ENCODE results near the genes FAM217A and RPP40.

GRCh38 chr6:3427384-3428057 lies 29.3 kb downstream of the SLC22A23 start:
- PRO-cap, result no peak

DNA sequence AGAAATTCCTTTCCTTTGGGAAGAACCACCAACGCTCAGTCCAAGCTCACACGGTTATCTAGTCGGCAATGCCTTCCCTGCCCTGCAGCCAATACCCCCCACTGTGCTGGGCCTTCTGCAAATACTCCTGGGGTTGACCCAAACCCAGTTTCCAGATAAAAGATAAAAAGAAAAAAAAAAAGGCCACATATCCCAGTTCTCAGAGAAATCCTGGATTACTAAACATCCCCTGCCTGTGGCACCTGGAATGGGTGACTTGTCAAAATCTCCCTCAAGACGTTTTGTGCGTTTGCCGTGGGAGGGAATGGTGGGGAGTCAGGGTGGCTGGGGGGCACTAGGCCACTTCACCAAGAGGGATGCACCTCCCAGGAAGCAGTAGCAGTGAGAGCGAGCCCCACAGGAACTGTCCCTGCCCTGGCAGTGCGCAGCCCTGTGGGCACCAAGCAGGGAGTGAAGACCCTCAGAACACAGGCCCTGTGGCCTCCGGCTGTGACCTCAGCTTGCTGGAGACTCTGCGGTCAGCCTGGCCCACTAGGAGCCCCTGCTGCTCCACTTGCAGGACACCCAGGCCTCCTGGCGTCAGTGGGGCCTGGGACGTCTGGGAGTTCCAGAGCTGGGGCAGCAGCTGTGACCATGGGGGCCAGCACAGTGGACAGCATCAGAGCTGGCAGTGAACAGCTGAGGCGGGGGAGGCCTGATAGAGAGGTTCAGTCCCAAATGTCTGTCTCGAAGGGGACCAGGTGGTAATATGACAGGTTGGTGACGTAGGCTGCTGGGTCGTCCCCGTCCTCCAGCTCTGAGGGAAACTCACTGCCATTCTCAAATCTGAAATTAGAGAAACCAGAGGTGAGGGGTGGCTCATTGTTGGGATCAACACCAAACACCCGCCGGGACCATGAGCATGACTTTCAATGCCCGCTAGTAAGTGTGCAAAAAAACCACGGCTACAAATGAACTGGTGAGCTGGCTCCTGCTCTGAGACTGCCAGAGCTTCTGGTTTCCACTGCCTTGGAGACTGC lies 28.3 kb downstream of the PXDC1 start:
- PRO-cap, result no peak

DNA sequence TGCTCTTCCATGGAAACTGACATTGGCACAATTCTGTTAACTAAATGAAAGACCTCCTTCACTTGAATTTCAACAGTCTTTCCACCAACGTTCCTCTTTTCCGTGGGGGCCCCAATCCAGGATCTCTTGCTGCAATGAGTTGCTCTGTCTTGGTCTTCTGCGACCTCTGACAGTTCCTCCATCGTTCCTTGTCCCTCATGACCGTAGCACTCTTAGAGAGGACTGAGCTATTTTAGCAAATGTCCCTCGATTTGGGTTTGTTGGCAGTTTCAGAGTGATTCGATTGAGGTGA lies 20.0 kb downstream of the PXDC1 start:
- PRO-cap, result no peak

GRCh38 chr6:3813012-3813626 lies 36.1 kb upstream of the FAM50B start:
- PRO-cap, result no peak

DNA sequence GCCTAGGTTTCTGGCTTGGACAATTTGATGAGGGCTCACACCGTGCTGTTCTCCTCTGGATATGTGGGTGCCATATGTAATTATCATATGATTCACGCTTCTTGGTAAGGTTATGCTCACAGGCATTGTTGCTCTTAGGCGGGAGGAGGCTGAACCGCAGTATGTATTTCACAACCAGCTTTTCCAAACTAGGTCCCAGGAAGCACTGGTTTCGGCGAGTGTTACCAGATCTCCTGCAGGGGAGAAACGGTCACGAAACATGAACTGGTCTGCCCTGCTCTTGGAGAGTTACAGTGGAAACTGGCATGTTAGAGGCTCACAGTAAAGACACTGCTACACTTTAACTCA lies 782 bp upstream of the FAM50B start:
- PRO-cap, result no peak

GRCh38 chr6:3857774-3858337 lies 8.7 kb downstream of the FAM50B start:
- PRO-cap, result no peak

GRCh38 chr6:3875960-3876683 lies 26.9 kb downstream of the FAM50B start:
- PRO-cap, result bidirectional peak, plus-strand start at chr6:3876548, minus-strand start at chr6:3876231

- PRO-cap, result no peak
Observed at GRCh38 chr6:3887991-3888545, 38.9 kb downstream of the FAM50B start.

DNA sequence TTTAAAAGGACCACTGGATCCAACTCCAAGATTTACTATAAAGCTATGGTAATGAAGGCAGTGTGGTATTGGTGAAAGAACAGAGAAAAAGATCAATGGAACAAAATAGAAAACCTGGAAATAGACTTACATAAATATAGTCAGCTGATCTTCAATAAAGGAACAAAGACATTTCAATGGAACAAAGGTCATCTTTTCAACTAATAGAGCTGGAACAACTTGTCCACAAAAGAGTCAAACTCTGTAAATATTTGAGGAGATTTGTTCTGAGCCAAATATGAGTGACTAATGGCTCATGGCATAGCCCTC lies 64.3 kb downstream of the FAM50B start:
- PRO-cap, result no peak

- PRO-cap, result no peak
Observed at GRCh38 chr6:3913877-3914143, 64.6 kb downstream of the FAM50B start.

DNA sequence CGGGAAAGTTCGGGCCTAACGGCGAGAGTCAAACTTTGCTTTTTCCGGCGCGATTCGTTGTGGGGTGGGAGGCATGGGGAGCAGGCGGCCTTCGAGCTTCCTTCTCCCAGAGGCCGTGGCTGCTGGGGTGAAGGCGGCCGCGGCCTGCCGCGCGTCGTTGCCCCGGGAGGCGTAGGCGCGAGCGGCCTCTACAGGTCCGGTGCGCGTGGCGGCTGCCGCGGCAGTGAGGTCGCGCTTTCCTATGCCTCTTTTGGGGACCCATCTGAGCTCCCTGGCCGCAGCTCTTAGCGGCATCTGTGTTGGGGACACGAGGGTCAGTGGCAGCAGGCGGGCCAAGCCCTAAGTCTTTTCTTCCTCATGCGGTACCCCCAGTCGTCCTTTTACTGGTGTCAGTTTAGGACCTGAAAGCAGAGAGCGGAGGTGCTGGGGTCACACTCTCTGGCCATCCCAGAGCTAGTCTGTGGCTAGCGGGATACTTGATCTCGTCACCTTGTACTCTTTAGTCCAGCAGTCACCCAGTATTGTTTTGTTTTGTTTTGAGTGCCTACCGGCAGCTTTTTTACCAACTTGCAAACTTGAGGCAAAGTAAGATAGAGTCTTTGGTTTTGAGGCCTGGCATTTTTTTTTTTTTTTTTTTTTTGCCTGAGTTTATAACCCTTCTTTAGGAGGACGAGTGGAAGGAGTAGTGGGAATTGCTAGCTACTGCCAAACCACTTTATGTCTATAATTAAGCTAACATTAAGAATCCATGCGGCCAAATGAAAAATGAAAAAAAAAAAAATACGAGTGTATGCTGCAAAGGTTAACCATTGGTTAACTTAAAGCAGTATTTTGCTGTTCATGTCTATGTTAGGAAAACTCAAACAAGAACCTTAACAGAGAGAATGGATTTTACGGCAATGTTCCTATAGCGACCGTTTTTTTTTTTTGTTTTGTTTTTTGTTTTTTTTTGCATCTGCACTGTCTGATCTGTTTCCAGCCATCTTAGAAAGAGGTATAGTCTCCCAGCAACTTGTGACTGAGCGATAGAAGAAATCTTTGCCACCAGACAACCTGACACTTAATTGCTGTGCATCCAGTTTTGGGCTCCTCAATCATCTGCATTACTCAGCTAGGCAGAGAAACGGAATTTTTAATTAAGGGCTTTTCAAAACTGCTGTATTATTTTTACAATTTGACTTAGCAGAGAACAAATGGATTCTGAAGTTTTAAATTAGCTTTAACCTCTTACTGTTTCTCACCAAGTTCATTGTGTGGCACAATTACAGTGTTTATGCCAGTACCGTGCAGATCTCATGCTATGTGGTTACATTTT lies 894 bp downstream of the PRPF4B start:
- PRO-cap, result no peak

DNA sequence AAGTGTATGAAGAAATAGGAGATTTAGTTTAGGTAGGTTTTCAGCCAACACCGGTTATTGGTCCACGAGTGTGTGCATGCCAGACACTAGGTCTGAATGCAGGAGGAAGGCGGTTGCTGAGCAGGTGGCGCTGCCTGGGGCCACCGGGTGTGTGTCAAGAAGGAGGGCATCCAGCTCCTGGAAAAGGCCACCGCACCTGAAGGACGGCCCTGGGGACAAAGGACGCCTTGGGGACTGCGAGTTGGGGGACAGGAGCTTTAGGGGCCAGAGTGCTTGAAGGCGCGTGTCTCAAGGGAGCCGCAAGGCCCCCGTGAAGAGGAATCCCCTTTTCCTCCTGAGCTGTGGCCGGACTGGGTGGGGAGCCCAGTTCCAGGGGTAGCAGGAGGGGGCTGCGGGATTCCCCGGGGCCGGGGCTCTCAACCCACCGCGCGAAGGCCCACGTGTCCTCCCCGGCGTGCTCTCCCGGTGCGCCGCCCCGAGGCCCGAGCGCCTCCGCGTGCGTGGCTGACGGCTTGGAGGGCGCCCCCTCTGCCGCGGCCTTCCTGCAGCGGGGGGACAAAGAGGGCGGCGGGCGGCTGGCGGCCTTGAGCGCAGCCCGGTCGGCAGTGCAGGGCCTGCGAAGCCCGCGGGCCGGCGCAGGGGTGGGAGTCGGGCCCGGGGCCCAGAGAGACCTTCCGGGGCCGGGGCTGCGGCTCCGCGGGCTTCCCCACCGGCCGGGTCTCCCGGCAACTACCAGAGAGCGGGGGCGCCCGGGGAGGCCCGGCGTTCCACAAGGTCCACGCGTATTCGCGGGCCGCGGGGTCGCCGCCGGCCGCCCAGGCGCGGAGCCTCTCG lies at the start of gene FAM217A:
FAM217A (minus strand) TSS at position 711 of the 834 bp plus-strand sequence.
- PRO-cap, result no peak

DNA sequence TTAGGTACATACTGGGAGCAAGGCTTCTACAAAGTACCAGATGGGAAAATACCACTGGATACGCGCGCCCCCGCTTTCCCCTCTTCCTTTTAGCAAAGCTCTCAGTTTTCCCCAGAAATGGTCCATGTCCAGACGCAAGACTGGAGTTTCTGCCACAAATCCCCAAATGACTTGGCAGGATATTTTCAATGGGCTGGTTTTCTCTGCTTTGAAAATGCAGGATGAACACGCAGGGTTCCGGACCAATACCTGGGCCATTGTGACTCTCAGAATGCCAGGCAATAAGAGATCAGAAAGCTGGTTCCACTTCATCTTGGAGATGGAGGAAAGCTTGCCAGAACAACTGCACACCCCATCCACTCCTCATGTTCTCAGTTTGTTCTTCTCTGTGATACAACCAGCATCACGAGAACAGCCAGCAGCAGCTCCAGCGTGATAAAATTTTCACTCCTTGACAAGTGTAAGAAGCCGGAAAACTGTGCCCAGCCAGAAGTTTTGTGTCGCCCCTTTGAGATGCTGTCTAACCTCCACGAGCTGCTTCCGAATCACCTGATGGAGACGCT lies 8.3 kb upstream of the FAM217A start:
- PRO-cap, result no peak

DNA sequence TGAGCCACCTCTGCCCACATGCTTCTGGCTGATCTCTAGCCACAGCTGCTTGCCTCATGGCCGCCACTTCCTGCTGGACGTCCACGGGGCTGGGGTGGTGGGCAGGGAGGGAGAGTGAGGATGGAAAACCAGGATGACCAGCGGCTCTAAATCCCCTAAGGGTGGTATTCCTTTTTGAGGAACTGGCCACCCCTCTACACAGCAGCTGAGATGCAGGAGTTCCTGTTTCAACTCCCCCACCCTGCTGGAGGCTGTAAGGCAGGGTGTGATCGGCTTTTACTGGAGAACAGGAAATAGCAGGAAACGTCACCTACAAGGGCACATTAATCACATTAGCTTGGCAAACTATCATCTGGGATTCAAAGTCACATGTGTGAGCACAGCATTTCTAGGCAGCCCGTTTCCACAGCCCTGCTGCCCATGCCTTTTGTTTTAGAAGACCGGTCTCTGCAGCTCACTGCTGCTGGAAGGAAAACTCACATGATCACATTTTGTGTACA lies 181.6 kb upstream of the ECI2 start:
- PRO-cap, result no peak

- PRO-cap, result no peak
Observed at GRCh38 chr6:4401315-4401916, 266.0 kb upstream of the ECI2 start.

DNA sequence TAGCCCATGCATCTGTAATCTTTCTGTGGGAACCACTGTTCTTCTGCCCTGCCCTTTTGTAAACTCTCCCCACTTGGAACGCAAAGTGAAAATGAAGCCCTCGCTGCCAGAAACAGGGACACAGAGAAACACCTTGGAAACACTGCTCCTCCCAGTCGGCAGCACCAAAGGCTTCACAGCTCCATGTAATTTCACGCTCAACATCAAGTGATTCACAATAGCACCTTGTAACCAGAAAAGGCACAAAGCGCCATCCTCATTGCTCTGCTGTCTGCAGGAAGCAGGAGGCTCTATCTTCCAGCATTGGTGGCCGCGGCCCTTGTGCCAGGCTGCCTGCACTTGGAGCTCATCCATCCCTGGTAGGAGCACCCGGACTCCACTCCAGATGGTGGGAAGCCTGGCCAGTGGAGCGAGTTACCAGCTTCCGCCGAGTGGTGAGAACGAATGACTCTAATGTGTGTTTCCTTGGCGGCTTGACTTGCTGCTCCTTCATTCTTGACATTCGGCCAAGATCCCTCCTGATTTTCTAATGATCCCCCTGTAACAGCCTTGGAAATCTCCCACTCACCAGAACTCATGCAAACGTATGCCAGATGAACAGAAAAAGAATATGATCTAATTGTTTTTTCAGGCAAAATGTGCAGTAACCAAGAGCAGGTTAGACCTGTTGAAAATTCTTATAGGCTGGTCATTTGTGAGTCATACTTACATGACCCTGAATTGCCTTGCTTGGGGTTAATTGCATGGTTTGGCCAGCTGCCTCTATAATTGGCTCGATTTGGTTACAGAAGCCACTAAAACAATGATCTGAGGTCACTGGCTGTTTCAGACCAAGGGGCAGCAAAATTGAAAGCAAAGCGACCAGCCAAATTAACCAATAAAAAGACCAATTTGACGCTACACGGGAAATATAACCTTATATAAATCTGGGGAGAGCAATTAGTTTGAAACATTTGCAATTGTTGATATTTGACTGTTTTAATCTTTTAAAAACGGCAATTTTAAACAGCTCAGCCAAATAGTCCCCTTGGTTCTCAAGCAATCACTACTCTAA lies 169.0 kb upstream of the CDYL start:
- PRO-cap, result no peak

DNA sequence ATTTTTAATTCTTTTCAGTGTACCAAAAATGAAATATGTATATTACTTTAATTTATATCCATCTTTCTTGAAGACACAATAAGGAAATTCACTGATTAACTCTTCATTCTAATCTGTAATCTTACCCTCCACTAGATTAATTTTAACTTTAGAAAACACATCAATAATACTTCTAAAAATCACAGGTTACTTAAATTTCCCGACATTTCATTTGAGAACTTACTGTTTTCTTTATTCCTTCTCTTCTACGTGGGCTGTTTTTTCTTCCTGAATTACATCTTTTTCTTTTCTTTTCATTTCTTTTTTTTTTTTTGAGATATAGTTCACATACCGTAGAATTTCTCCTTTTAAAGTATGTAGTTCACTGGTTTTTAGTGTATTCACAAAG lies 20.9 kb downstream of the CDYL start:
- PRO-cap, result no peak

- PRO-cap, result no peak
Observed at GRCh38 chr6:4931433-4931912, 72.4 kb downstream of the RPP40 start.

DNA sequence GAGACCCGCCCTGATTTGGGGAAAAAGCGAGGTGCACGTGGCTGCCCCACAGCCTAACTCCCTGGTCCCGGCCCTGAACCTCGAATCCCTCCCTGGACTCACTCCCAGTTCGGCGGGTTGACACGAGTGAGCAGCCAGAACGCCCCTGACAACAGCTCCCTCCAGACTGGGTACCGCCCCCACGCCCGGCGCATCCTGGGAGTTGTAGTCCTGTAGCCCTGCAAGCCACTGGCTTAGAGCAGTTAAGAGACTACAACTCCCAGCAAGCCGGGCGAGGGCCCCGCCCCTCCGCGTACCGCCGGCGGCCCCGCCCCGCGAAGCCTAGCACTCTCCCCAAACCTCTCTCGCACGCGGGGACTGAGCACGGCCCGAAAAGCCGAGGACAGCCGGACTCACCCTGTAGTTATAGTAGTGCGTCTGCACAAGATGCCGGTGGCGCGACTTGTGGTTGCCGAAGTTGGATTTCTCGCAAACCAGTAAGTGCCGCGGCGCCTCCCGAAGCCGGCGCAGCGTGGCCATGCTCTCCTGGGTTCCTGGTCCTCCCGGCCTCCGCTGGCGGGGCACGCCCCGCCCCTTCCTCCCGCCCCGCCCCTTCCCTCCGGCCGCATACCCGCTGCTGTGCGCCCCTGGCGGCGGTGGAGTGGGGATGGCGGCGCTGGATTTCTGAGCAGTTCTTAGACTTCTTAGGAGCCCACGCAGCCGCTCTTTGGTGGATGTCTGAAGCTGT lies at the start of gene RPP40:
RPP40 (minus strand) TSS at position 554 of the 727 bp plus-strand sequence.
- PRO-cap, result bidirectional peak, plus-strand start at position 619 of the sequence, minus-strand start at position 554 of the sequence

GRCh38 chr6:5059262-5059913 lies 25.8 kb upstream of the PPP1R3G start:
- PRO-cap, result no peak

Measured in left cardiac atrium (tissue), 1 donor.